Lower leg skin (tissue), 2 donors: ENCODE results near the gene PRR33.

DNA sequence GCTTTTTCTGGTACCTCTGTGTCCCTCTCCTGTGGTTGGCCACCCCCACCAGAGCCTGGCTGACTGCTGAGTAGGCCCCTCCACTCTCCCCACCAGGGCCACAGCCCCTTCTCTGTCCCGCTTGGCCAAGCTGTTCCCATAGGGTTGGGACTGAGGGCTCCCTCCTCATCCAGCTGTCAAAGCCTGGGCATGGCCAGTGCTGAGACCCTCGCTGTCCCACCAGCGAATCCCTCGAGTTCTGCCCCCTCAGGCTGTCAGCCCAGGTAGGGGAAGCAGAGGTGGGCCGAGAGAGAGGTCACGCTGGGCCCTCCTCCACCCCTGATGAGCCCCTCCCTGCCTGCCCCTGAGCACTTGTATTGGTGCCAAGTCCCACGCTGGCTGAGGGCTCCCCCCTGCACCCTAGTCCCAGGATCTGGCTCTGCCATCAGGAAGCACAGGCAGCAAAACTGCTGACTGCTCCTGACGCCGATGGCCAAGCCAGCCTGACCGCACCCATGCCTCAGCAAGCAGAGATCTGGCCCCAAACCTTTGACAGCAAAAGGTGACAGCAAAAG is 3.4 kb downstream of the PRR33 start:
- PRO-cap, result no peak
- RAMPAGE, long total RNA, 2 experiments, result no peak in any of the 2 experiments

DNA sequence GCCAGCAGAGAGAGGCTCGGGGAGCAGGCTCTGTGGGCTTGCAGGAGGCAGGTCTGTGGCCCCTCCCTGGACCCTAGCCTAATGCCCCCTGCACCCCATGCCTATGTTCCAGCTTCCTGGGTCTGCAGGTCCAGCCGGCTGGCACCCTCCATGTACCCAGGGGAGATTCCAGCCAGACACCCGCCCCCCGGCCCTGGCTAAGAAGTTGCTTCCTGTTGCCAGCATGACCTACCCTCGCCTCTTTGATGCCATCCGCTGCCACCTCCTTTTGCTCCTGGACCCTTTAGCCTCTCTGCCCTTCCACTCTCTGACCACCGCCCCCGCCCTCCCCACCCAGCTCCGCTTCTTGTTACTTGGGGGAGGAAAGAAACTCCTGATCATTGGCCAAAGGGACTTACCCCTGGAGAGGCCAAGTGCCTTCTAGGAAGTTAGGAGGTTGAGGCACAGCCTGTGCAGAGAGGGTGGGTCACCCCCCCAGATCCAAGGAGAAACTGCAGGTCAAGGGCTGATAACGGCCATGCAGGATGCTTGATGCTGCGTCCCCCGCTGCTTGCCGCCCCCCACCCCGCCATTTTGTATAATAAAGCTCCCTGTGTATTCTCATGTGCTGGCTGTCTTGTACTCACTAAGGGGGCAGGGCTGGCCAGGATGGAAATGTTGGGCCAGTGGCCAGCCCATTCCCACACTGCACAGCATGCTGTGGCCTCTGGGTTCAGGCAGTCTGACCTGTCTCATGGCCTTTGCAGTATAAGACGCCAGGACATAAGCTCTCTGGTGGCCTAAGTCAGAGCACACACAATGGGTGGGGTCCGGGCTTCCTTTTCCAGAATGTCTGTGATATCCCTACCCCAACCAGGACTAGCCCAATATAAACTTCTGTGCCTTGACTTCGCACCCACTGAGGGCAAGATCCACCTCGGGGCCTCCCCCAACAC is at the start of gene PRR33:
Gene PRR33 (minus strand): TSS at position 235 of the 935 bp plus-strand sequence.
- PRO-cap, result no peak
- RAMPAGE, long total RNA, 2 experiments, result no peak in any of the 2 experiments

- PRO-cap, result no peak
- RAMPAGE, long total RNA, 2 experiments, result no peak in any of the 2 experiments
Measured at GRCh38 chr11:1903688-1904094, 12.0 kb upstream of the PRR33 start.

GRCh38 chr11:1938988-1939535 is 8.1 kb upstream of the MRPL23 start:
- PRO-cap, result no peak
- RAMPAGE, long total RNA, 2 experiments, result no peak in any of the 2 experiments

DNA sequence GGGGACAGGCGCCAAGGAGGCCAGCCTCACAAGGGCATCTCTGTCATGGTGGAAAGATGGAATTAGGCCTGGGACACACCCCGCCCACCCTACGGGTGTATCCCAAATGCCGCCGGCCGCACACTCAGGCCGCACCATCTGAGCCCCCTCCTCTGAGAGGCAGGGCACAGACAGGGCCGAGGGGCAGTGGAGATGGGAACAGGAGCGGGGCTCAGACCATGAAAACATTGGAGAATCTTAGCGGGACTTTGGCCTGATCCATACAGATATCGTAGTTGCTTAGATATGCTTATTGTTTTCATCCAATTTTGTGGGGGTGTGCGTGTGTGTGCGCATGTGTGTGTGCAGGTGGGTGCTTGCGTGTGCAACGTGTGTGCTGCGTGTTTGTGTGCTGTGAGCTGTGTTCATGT is 8.1 kb downstream of the IGF2 start:
- PRO-cap, result no peak
- RAMPAGE, long total RNA, 2 experiments, result no peak in any of the 2 experiments

GRCh38 chr11:2193139-2193840 is 21.7 kb upstream of the TH start:
- PRO-cap, result no peak
- RAMPAGE, long total RNA, 2 experiments, result no peak in any of the 2 experiments

- PRO-cap, result no peak
- RAMPAGE, long total RNA, 2 experiments, result no peak in any of the 2 experiments
Measured at GRCh38 chr11:2203810-2204654, 32.4 kb upstream of the TH start.

DNA sequence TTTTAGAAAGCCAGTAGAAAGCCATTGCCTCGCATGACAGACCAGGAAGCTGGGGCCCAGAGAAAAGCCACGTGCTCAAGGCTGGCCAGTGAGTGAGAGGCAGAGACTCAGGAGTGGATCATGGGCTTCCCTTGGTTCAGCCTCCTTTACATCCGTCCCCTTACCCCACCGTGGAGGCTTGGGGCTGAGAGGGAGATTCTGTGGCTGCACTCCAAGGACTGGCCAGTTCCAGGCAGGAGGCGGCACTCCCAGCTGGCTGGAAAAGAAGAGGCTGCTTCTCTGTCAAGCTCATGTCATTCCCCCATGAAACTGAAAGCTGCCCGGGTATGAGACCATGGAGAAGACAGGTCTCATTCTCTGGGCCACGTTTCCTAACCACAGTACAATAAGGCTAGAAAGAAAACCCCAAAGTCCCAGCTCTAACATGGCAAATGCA is 6.6 kb upstream of the ASCL2 start:
- PRO-cap, result no peak
- RAMPAGE, long total RNA, 2 experiments, result no peak in any of the 2 experiments

DNA sequence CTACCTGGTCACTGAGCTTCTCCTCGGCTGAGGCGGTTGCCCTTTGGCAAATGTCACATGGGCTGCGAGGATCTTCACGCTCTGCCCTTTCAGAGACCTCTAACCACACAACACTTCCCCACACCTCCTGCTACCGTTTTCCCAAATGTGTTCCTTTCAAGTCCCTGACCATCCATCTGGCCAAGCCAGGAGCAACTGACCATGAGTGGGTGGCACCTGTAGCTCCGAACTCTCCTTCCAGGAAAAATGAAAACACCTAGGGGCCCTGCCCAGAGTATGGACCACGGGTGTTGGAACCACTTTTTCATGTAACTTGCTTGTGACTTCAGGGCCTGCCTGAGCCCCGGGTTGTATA is 7.0 kb downstream of the C11orf21 start:
- PRO-cap, result no peak
- RAMPAGE, long total RNA, 2 experiments, result no peak in any of the 2 experiments

GRCh38 chr11:2378318-2379391 is 1.5 kb downstream of the CD81 start:
- PRO-cap, result bidirectional peak, plus-strand start at chr11:2378859, minus-strand start at chr11:2378674; unidirectional peak, minus-strand start at chr11:2378891
- RAMPAGE, long total RNA, 2 experiments, result no peak in any of the 2 experiments

GRCh38 chr11:2385648-2386232 is 8.6 kb downstream of the CD81 start:
- PRO-cap, result no peak
- RAMPAGE, long total RNA, 2 experiments, result no peak in any of the 2 experiments

GRCh38 chr11:2390539-2391241 is 9.9 kb upstream of the TSSC4 start:
- PRO-cap, result no peak
- RAMPAGE, long total RNA, 2 experiments, result no peak in any of the 2 experiments

GRCh38 chr11:2446948-2447449 is 2.2 kb downstream of the KCNQ1 start:
- PRO-cap, result no peak
- RAMPAGE, long total RNA, 2 experiments, result no peak in any of the 2 experiments

- PRO-cap, result no peak
- RAMPAGE, long total RNA, 2 experiments, result no peak in any of the 2 experiments
Measured at GRCh38 chr11:2462854-2464316, 18.6 kb downstream of the KCNQ1 start.

- PRO-cap, result no peak
- RAMPAGE, long total RNA, 2 experiments, result no peak in any of the 2 experiments
Measured at GRCh38 chr11:2576967-2577654, 132.3 kb downstream of the KCNQ1 start.

DNA sequence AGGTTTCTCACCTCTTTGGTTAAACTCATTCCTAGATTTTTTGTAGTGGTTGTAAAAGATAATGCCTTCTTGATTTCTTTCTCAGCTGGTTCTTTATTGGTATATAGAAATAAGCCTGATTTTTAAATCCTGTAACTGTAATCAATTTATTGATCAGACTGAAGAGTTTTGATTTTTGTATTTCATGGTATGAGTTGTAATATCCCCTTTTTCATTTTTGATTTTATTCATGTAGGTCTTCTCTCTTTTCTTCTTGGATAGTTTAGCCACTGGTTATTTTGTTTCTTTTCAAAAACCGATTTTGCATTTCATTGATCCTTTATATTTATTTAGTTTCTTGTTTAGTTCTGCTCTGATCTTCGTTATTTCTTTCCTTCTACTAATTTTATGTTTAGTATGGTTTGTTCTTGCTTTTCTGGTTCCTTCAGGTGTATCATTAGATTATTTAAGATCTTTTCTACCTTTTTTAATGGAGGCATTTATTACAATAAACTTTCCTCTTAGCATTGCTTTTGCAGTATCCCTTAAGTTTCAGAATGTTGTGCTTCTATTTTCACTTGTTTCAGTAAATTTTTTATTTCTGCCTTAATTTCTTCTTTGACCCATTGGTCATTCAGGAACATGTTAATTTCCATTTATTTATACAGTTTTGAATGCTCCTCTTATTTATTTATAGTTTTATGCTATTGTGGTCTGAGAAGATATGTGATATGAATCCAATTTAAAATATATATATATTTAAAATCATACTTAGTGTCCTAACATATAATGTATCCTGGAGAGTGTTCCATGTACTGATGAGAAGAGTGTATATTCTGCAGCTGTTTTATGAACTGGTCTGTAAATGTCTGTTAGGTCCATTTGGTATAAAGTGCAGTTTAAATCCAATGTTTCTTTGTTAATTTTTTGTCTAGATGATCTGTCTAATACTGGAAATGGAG is 197.8 kb downstream of the KCNQ1 start:
- PRO-cap, result no peak
- RAMPAGE, long total RNA, 2 experiments, result no peak in any of the 2 experiments

GRCh38 chr11:2644735-2645296 is 200.0 kb downstream of the KCNQ1 start:
- PRO-cap, result no peak
- RAMPAGE, long total RNA, 2 experiments, result no peak in any of the 2 experiments

DNA sequence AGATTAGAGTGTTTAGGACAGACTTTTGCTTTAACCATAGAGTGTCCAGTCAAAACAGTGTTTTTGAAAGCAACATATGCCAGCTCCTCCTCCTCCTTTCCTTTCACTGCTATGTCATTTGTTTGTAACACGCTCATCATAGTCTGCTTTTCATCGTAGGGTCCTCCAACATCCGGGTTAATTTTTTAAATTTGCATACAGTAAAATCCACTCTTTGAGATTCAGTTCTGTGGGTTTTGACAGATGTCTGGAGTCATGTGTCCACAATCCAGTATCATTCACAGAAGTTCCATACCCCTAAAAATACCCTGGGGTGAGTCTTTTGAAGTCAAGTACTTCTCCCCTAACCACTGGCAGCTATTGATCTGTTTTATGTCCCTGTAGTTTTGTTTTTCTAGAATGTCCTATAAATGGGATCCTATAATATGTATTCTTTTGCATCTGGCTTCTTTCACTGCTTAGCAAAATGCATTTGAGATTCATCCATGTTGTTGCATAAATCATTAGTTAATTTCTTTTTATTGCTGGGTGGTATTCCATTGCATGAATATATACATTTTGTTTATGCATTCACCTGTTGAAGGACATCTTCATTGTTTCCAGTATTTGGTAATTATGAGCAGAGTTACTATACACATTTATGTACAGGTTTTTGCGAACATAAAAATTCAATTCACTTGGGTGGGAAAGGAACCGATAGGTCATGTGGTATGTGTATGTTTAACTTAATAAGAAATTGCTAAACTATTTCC is 214.3 kb downstream of the KCNQ1 start:
- PRO-cap, result no peak
- RAMPAGE, long total RNA, 2 experiments, result start-site peak on the minus strand in 1 of 2 experiments, centred at position 523 of the sequence, 7 reads per replicate

- PRO-cap, result no peak
- RAMPAGE, long total RNA, 2 experiments, result start-site peak on the minus strand in 1 of 2 experiments, at chr11:2666072-2666207 at its widest, 5 reads per replicate
Measured at GRCh38 chr11:2666041-2667079, 219.2 kb downstream of the CDKN1C start.

DNA sequence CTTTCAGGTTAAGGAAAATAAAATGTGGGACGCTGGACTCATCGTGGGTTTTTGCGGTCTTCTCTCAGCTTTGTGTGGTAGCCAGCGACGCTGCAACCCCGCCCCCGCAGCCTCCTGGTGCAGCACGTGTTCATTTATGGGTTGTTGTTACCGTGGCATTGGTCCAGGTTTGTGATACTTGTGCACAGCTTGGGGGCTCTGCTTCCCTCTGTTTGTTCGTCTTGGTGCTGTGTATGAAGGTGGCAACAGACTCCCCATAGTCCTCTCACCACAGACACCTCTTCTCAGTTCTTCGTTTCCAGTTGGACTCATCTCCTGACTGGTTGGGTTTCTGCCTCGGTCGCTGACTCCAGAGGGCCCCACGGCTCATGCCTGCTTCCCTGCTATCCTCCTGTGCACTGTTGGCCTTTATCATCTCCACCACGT is 76.3 kb downstream of the CDKN1C start:
- PRO-cap, result no peak
- RAMPAGE, long total RNA, 2 experiments, result no peak in any of the 2 experiments